Natural killer cell (primary cell): ENCODE measurements around a stretch of chr14.

GRCh38 chr14:91158014-91158520, 44.2 kb downstream of the DGLUCY start:
- PRO-cap: no peak

DNA sequence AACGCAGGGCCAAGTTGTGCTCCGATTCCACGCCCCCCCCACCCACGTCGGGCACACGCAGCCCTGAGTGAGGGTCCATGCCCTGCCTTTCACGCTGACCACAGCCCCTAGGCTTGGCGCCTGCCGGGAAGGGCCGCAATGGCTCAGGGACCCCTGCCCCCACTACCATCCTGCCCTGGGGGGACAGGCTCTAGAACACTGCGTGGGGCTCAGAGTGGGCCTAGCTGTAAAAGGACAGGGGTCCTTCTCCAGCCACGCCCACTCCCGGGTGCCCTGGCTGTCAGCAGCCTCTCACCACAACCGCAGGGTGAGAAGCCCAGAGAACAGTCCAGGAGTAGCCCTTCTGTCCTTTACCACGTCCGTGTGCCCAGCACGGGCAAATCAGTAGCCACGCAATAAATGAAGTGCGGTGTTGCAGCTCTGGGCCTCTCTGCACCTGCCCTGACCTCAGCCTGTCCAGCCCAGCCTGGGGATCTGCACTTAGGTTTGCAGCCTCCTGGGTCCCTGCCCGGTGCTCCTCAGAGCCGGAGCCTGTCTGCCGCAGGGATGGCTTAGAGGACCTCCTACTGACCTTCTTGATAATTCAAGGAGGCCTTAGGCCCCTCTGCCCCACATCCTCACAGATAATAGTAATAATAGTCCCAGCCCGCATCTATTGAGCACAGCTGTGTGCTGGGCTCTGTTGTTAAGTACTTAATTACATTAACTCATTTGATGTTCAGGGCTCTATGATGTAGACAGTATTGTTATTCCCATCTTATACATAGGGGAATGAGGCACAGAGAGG, 9.5 kb upstream of the GPR68 start:
- PRO-cap: unidirectional peak, minus-strand start at position 200 of the sequence

DNA sequence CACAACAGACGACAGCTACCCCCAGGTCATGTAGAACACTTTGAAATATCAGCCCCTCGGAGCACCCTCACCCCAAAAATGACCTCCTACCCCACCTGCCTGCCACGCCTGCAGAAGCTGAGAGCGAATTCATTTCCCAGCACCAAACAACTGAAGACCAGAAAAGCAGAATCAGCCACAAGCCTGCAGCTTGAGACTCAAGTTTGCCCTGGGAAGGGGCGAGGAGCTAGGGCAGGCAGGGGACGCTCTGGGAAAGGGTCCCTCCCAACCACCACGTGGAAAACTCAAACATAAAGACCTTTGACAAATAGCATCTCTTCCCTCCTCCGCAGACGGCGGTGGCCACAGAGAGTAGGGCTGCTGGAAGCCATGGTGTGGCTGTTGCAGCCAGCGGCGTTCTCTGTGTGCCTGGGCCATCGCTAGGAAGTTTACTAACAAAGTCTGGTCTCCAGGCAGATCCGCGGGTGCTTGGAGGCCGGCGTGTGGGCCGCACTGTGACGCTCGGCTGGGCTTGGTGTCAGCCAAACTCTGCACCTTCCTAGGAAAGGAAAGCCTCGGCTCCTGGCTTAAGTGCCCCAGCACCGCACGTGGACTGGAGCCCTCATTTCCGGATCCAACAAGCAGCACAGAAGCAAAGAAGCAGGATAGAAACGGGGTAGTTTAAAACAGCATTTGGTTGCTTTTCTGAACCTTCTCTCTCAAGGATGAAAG, 65.6 kb downstream of the CCDC88C start:
- PRO-cap: no peak

DNA sequence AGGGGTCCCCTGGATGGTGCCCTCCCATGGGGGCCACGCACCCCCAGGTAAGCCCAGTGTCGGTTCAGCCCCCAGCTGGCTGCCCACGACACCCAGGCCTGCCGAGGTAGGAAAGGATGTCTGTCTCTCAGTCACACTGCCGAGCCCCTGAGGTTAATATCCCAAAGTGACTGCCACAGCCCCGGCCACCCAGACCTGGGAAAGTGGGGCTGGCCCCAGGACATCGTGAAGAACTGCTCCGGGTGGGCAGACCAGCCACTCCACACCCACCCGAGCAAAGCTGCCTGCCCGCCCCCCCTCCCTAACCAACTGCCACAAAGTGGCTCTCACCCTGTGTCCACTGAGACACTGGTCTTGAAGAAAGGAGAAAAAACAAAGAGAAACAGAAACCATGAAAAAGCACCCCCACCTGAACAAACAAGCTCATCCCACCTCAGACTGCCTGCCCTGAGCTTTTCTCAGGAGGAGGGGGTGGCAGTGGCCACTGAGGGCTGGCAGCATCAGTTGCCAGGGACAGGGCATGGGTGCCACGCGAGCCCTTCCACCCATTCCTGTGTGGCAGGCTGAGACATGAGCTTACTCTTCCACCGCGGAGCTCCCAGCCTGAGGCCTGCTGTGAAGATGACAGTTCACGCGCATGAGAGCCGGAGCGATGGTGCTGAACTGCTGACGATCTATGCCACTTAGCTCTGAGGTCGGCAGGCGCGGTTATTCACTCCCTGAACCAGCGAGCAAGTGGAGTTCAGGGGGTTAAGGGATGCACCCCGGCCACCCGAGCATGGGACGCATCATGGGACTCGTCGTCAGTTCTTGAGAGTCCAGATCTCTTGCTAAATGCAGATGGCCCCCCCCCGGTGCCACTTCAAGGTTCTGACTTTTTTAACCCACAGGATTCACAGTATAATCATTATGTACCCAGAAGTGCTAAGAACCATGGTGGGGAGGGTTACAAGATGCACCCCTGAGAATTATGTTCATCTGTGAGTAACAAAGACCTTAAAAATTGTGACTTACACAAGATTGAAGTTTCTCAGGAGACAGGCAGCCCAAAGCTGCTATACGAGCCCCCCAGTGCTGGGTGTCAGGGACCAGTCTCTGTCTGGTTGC, 40.6 kb downstream of the CCDC88C start:
- PRO-cap: bidirectional peak, plus-strand start at position 503 of the sequence, minus-strand start at position 342 of the sequence; bidirectional peak, plus-strand start at position 918 of the sequence, minus-strand start at position 691 of the sequence

- PRO-cap: no peak
These were observed 34.2 kb downstream of the CCDC88C start for GRCh38 chr14:91383277-91383871.

DNA sequence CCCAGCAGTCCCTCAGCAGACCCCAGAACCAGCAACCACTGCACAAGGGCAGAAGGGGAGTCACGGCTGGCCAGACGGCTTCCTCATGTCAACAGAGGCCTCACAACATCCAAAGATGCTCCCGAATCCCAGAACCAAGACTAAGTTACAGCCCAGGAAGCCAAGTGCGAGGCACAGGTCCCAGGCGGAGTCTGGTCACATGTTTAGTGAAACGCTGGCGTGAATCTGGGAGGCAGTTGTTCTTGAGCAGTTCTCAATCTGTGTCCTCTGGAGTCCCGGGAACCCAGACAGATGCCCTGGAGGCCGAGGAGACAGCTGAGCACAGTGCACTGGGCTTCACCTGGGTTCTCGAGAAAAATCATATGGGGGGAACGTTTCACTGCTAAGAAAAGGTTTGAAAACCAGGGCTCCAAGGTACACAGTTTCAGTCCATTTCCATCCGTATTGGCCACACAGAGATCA, 10.3 kb downstream of the CCDC88C start:
- PRO-cap: no peak

DNA sequence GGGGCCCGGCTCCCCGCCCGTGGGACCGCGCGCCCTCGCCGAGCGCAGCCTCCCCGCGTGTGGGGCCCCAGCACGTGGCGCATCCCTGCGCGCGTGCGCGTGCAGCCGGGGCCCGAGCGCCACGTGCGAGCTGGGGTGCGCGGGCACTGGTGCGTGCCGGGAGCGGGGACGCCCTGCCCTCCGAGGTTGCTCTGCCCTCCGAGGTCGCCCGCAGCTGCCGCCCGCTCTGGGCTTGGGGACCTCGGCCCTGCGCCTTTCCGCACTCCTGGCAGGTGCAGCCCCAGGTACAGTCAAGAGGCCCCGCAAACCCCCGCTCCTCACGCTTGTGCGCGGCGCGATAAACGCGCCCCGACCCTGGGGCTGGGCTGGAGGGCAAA, 425 bp upstream of the CCDC88C start:
- PRO-cap: bidirectional peak, plus-strand start at position 271 of the sequence, minus-strand start at position 61 of the sequence

- PRO-cap: no peak
These were observed 70.2 kb upstream of the PPP4R3A start for GRCh38 chr14:91580405-91580680.

- PRO-cap: no peak
These were observed 60.4 kb upstream of the CATSPERB start for GRCh38 chr14:91792245-91792716.

DNA sequence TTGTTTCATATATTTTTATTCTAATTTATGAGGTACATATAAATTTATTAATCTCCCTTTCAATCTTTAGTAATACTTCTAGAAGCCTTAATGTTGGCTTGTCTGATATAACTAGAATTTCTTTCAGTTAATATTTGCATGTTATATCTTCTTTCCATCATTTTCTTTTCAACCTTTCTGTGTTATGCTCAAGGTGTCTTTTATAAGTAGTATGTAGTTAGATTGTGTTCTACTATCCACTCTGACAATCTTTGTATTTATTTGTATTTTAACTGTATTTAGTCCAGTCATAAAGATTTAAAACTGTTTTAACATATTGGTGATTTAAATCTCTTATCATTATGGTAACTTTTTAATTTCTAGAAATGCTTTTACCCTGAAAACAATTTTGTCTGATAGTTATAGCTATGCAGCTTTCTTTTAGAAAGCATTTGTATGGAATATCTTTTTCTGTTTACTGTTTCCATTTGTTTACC, 40.8 kb downstream of the TC2N start:
- PRO-cap: no peak

DNA sequence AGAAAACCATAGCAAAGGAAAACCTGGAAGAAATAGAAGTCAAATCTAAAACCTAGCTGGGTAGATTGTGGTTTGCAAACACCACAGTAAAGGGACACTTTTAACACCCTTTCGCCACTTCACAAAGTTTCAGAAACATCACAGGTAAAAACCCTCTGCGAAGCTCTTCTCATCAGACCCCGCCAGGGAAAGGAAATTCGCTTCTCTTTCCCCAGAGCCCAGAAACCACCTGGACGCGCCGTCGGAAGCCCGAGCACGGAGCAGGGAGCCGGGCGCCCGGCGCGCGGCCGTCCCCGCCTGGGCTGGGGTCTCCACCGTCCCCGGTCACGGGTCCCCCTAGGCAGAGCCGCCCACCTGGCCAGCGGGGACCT, 31.7 kb downstream of the TC2N start:
- PRO-cap: no peak

GRCh38 chr14:91871808-91872962, 4.8 kb upstream of the TC2N start:
- PRO-cap: no peak

DNA sequence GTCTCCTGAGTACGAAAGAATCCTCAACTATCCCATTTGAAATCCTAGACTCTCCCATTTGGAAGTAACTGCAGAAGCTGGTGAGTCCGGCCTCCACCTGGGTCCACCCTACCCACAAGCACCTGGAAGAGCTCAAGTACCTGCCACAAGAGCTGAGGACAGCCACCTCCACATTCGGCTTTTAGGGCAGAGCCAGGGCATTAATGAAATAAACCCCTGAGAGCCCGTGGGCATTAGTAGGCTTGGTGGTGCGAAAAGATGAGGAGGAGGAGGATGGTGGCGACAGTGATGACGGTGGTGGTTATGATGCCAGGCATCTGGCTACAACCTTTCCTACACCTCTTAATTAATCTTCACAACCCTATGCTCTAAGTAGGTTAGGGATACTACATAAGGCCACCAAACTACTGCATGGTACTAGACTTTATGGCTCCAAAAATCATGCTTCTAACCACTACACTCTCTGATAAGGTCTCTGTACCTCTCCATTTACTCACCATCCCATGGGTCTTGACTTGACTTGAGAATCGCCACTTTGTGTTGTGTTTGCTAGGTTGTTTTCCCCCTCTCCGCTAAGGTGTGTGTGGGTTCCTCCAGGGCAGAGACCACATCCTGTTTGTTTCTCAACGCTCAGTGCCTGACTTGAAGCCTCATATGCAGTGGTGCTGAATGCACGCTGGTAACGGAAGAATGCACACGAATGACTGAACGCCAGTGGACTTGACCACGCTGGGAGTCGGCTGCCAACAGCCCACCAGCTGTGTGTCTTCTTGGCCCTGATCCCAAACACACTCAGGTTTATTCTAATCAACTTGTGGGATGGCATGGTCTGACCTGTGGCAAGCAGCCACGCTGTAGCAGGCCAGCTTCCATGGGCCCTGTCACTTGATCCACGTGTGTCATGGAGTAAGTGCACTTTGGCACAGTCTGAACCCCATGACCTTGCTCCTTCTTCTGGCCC, 5.9 kb upstream of the TC2N start:
- PRO-cap: bidirectional peak, plus-strand start at position 653 of the sequence, minus-strand start at position 506 of the sequence

DNA sequence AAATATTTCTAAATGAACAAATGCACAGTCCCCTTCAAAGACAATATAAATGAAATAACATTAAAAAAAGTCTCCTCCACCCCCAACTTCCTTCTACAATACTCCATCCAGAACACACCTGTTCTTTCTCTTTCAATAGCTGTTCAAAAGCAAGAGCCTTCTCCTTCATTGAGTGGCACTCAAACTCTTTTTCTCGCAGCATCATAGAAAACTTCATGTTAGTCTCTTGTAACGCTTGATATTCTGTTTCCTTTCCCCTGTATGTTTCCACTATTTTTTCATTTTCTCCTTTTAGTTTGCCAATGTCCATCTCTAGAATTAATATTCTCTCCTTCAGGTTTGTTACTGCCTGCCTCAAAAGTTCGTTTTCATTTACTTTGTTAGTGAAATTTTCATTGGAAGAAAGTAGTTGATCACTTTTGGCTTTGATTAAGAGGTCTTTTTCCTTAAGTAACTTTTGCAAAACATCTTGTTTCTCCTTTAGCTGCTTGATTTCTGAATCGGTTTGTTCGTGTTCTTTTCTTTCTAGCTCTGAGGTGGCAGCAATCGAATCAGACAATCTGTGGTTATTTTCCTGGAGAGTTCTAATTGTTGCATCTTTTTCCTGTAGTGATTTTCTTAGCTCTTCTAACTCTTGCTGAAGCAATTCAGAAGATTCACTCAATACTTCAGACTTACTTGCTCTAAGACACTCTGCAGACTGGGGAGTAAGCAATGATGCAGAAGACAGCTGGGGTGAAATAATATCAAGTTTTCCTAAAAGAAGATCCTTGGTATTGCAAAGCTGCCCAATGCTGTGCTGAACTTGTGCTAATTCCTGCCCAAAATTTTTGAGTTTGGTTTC, 36.3 kb downstream of the TRIP11 start:
- PRO-cap: no peak

DNA sequence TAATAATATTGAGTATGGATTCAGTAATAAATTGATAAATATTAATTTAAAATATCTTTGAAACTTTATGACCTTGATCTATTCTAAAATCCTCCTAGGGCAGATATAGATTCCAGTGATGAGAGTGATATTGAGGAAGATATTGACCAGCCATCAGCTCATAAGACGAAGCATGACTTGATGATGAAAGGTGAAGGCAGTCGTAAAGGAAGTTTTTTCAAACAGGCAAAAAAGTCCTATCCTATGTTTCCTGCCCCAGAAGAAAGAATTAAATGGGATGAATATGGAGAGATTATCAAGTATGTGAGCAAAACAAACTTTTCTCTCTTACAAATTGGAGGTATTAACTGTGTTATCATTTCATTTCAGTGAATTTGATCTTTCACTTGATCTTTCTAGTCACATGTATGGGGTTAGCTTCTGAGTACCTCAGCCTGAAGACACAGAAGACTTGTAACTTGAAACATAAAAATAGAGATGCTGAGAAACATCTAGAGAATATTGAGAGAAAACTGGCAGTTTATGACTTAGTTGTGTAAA, 33.3 kb downstream of the CPSF2 start:
- PRO-cap: no peak

DNA sequence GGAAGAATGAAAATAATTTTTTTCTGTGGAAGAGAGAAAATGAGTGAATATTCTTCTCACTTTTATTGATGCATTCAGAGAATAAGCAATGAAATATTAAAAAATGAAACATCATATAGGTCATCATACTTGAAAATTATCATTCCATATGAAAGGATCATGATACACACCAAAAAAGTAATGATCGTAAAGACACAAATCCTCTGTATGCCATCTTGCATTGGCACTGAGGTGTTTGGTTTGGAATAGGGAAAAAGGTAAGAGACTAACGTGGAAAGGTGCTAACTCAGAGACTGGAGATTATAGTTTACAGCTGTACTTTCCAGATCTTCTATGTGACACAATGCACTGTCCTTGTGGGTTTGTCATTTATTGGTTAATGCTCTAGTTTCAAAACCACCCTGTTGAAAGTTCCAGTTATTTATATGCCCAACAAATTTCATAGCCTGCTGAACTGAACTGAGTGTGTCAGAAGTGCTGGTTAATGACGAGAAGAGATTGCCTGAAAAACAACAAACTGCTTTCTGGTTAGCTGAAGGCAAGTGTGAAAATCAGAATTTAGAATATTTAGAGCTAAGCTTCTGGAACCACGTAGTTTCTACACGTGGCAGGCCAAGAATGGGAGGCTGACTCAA, 19.2 kb upstream of the RIN3 start:
- PRO-cap: no peak

DNA sequence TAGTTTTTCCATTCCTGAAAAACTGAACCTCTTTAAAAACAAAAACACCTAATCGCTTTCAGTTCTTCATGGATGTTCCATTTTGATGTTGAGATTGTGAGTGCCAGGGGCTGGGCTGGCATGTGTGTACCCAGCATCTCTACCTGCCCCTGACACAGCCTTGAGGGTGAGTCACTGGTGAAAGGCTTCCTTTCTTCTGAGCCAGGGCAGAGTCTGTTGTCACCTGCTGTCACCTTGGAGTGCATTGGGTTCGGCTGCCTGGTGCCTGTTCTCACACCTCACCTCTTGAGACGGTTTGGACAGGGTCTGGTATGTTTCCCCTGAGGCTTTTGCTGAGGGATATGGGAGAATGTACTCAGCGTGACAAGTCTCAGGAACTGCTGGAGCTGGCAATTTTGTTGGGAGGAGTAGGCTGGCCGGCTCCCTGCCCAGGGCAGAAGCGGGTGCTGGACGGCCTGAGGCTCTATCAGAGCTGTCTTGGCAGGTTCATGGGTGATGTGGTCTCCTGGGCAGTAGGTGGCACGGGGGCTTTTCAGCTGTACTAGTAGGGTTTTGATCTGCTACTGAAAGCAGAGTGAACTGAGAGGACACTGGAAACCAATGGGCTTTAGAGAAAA, 95.7 kb downstream of the RIN3 start:
- PRO-cap: no peak

DNA sequence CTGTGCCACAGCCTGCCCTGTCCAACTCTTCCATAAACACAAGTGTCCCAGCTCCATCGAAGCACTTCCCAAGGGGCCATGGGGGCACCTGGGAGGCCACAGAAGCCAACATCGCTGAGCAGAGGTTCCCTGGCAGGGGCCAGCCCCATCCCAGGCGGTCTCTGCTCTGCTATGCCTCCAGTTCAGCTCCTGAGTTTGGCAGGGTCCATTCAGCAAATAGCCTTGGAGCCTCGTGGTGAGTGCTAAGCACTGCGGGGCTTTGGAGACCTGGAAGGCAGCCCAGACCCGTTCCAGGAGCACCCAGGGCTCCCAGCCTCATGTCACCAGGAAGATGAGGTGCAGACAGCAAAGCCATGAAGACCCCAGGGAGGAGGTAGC, 109.6 kb downstream of the LGMN start:
- PRO-cap: no peak

DNA sequence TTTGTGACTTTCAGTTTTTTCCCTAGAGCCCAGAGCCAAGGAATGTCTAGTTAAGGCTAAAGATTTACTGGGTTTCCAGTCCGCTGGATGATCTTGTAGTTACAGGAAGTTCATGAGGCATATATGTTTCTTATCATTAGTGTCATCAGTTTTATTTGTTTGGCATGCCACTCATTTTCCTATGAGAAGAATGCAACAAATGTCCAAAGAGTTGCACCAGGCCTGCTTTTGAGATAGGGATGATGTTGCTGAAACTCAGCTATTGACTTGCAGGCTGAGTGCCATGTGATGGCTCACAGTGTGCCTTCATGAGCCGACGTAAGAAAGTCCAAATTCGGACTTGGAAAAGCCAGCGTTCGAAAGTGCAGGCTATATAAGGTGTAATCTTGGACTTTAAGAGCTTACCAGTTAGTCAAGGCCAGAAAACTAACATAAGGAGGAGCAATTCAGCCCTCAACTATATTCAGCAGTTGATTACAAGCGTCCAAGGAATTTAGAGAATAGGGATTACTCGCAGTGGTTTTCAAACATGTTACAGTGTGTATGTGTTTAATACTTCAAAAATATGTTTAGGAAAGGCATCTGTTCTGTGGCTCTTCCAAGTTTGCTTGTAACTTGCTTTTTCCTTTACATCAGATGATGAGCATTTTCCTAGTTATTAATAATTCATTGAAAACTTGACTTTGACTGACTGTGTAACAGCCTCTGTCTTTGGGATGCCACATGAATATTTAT, 101.3 kb downstream of the LGMN start:
- PRO-cap: no peak

GRCh38 chr14:92659693-92660411, 88.6 kb downstream of the LGMN start:
- PRO-cap: no peak